Bile duct (tissue), 1 donor: ENCODE data around the genes TMEM262, ZNHIT2, SYVN1 and POLA2.

- PRO-cap = no peak
Measured at GRCh38 chr11:64988304-64989213, 8.2 kb downstream of the BATF2 start.

DNA sequence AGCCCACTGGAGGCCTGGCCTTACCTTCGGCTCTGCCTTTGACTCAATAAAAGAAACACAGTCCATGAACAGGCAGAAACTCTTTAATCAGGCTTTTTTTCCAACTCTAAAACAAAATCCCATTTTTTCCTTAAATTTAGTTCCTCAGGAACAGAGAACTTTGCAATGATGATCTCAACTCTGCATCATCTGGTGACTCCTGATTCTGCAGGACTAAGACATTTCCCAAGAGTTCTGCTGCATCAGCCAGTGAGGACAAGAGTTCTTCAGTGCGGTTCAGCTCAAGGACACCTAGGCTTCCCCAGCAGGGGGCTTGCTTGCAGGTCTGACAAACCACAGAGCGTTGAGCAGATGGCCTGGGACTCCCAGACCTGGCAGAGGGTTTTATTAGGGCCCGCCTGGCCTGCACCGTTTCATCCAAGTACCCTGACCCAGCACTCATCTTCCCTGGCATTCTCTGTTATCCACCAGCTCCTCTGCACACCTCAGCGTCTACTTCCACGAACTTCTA, 6.4 kb downstream of the CDCA5 start:
- PRO-cap = no peak

DNA sequence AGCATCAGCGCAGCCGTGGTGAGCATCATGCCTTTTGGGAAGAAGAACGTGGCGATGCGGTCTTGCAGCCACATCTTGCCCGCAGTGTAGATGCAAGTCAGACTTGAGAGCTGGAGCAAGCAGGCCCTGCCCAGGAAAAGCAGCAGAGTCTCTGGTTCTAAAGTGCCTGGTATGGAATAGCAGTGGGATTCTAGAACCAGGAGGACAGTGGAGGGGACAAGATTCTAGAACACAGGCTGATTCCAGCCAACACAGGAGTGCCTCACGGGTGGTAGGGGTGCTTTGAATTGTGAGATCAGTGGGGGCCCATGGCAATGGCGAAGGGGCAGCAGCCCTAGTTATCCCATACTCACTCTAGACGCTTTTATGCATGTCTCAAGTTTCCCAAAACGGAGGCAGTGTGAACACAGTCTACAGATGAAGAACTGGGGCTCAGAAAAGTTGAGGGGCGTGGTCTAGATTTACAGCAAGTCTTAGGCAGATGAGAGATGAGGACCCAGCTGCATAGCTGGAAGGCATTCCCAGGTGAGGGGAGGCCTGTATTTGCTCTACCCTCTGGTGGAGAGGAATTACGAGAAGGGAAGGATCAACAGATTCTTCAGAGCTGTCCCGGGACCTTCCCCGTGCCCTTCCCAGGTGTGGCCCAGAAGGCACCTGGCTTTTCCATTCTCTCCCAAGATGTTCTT, at the start of gene TMEM262:
TMEM262 (minus strand) TSS at position 153 of the 686 bp plus-strand sequence.
- PRO-cap = no peak

DNA sequence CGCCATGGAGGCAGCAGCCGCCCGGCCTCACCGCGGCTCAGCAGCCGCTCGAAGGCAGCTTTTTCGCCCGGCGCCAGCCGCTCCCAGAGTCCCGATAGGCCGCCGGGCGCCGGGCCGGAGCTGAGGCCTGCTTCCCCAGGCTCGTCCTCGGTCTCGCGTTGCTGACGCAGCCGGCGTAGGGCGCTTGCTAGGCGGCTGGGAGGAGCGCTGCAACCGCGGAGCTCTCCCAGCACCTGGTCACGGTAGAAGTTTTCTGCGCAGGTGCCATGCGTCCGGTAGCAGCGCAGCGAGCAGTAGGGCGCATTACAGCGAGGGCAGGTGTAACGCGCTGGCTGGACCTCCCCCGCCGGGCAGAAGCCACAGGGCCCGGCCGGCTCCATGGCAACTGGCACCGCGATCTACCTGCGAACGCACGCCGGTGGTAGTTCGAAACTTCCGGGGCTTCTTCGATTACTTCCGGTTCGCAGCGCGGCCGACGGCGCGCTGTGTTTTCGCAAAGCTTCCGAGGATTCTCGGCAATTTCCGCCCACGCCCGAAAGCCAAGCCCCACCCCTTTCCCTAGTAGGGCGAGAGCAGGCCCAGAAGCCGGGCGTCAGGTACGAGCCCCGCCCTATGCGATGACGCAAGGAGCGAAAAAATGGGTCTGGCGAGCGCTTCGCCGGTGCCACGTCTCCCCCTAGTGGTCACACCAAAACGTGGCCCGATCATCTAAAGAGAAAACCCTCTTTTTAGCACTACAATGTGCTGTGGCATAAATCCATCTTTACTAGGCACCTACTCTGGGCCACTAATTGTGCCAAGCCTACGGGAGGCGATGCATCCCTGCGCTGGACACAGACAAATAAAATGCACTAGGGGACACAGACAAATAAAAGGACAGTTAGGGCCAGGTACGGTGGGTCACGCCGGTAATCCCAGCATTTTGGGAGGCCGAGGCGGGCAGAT, at the start of gene ZNHIT2:
ZNHIT2 (minus strand) TSS at position 428 of the 945 bp plus-strand sequence.
- PRO-cap = bidirectional peak, plus-strand start at position 378 of the sequence, minus-strand start at position 400 of the sequence

GRCh38 chr11:65118219-65118774, 796 bp upstream of the ZNHIT2 start:
- PRO-cap = no peak

DNA sequence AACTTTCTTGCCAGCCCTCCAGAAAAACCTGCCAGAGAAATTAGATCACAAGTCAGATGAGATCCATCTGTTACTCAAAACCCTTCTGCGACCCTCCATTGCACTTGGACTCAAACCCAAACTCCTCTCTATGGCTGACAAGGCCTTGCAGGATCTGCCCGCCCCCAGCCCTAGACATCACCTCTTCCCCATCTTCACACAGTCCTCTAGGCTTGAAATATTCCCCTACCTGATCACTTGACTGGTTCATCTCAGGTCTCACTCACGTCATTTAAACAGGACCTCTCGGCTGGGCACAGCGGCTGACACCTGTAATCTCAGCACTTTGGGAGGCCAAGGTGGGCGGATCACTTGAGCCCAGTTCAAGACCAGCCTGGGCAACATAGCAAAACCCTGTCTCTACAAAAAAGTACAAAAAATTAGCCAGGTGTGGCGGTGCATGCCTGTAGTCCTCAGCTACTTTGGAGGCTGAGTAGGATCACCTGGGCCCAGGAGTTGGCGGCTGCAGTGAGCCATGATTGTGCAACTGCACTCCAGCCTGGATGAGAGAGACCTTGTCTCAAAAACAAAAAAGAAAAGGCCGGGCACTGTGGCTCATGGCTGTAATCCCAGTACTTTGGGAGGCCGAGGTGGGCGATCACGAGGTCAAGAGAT, 1.4 kb upstream of the ZNHIT2 start:
- PRO-cap = no peak

GRCh38 chr11:65119850-65120533, 1.9 kb downstream of the FAU start:
- PRO-cap = no peak

DNA sequence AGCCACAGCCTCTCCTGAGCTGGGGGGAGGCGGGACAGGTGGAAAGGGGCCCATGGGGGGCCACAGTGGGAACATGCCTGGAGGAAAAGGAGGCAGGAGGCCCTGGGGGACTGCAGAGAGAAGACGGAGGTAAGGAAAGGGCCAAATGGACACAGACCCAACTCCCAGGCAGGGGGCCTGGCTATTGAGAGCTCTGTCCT, 4.1 kb downstream of the SYVN1 start:
- PRO-cap = no peak

DNA sequence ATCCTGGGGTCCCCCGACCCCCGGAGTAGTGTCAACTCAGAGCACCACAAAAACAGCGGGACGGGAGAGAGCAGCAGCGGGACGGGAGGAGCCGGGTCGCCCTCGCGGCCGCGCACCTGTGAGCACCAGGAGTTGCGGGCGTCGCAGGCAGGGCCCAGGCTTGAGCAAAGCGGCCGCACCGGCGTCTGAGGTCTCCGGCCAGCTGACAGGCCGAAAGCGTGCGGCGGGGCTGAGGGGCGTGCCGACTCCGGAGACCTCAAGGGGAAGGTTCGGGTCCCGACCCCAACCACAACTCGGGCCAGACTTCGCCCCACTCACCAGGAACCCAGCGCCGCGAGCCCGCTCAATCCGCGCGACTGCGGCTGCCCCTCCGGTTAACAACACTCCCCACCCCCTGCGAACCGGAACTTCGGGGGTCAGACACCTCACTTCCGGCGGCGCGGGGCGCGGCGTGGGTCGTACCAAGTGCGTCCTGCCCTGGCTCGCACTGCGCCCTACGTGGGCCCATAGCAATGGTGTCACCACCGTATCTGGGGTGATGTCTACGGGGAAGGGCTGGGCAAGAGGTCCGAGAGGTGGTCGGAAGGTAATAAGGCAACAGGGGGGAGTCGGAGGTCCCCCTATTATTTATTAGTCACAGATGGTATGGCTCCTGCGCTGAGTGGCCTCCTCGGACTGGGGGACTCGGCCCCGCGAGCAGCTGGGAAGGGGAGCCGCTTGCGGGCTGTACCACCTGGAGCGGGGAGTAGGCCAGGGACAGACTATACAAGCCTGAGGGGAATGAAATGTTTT, at the start of gene SYVN1:
SYVN1 (minus strand) TSS at position 382 of the 792 bp plus-strand sequence.
- PRO-cap = bidirectional peak, plus-strand start at position 428 of the sequence, minus-strand start at position 398 of the sequence; bidirectional peak, plus-strand start at position 673 of the sequence, minus-strand start at position 677 of the sequence

GRCh38 chr11:65150585-65151492, 16.5 kb upstream of the SYVN1 start:
- PRO-cap = bidirectional peak, plus-strand start at chr11:65150953, minus-strand start at chr11:65150784

DNA sequence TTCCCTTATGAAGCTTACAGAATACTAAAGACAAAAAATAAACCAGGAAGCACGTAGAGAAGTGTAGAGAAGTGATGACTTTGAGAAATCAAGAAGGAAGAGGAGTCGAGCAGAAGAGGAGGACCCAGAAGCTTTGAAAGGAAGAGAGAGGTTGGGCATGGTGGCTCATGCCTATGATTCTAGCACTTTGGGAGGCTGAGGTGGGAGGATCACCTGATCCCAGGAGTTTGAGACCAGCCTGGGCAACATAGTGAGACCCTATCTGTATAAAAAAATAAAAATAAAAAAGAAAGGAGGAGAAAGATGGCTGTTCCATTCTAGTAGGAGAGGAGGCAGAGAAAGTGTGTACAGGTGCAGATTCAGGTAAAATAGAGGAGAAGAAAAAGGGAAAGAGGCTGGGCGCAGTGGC, 17.2 kb upstream of the SYVN1 start:
- PRO-cap = no peak

- PRO-cap = unidirectional peak, minus-strand start at chr11:65183565; unidirectional peak, minus-strand start at chr11:65183629
Measured at GRCh38 chr11:65183450-65184698, 2.1 kb downstream of the CAPN1 start.

GRCh38 chr11:65205910-65207066, 24.6 kb downstream of the CAPN1 start:
- PRO-cap = unidirectional peak, plus-strand start at chr11:65206618

GRCh38 chr11:65261581-65262533, at the start of gene POLA2:
Gene POLA2, plus strand, starts transcription at chr11:65261962.
- PRO-cap = bidirectional peak, plus-strand start at chr11:65261962, minus-strand start at chr11:65261759; unidirectional peak, minus-strand start at chr11:65262430

DNA sequence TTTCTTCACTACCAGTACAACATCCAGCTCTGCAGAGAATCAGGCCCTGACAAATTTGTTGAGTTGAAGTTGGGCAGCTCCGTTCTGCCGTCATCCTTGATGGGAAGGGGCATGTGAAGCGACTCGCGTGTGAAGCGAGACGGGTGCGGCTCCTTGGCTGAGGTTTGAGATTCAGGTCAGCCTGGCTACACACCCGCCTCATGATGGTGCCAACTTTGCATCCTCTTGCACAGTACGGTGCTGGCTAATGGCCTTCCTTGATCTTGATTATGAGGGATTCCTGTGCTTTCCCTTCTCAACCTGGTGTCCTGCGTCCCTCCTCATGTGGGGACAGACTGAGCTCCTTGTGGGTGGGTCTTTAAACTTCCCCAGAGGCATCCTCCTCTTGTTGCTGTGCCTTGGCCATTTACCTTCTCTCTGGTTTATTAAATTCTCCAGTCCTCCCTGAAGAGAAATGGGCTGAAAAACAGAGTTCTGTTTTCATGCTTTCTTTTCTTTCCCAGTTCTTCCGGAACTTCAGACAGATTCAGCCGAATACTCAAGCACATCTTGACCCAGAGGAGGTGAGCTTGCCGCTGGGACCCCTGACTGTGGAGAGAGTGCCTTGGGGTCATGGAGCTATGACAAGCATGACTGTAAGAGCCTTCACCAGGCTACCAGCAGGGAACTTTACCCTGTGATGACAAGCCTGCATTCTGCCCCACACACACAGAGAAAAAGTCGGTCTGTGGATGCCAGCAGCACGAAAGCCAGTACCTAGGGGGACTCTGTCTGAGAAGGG, 19.4 kb upstream of the CDC42EP2 start:
- PRO-cap = no peak

GRCh38 chr11:65317518-65317881, 2.8 kb downstream of the CDC42EP2 start:
- PRO-cap = no peak

DNA sequence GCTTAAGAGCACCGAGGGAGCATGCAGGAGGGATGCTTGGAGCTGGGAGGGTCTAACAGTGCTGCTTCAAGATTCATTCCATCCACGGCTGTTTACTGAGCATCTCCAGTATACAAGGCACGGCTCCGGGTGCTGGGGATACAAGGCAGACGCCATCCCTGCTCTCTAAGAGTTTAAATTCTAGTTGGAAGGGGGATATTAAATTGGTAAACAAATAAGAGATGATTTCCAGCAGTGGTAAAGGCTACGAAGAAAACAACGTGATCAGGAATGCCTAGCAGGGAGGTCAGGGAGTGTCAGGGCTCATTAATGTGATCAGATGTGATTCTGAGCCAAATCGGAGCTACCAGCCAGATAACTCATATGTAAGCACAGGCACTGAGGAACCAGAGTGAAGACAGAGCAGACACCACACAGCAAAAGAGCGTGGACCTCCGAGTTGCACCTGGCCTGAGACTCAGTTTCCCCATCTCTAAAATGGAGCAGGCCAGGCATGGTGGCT, 7.8 kb downstream of the CDC42EP2 start:
- PRO-cap = no peak

DNA sequence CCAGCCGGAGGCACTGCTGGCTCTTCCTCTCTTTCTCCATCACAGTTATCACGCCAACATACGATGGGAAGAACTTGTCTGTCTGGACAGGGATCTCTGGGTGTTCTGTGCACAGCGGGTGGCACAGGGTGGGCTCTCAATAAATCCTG, 322 bp upstream of the SLC25A45 start:
- PRO-cap = bidirectional peak, plus-strand start at position 51 of the sequence, minus-strand start outside the sequence

- PRO-cap = no peak
Measured at GRCh38 chr11:65386898-65387185, 405 bp downstream of the FRMD8 start.

DNA sequence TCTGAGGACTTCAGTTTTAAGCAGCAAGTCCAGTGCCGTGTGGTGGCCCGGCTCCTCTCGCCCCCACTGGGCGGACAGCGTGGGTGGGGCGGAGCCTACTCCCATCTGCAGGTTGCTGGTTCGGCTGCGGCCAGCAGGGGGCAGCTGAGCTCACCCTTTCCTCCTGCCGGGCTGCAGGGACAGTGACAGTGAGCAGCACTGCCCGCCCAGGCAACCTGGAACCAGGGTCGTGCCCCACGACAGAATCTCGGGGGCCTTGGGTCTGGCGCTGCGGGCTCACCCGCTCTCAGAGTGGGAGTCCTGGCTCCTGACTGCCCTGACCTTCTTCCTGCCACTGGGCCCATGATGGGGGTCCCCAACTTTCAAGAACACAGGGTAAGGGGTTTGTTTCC, 30.0 kb downstream of the FRMD8 start:
- PRO-cap = bidirectional peak, plus-strand start at position 242 of the sequence, minus-strand start at position 68 of the sequence